ENCODE data around the genes SH2D1A and RAB33A.

GRCh38 chrX:120735104-120735441 lies 105.2 kb upstream of the C1GALT1C1 start:
- PRO-cap: no peak

GRCh38 chrX:122131960-122132309 lies 1052.1 kb upstream of the GRIA3 start:
- PRO-cap: no peak

DNA sequence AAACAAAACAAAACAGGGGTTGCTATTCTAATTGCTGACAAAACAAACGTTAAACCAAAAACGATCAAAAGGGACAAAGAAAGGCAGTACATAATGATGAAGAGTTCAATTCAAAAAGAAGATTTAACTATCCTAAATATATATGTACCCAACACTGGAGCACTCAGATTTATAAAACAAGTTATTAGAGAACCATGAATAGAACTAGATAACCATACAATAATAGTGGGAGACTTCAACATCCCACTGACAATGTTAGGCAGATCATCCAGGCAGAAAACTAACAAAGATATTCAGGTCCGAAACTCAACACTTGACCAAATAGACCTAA lies 456.7 kb upstream of the GRIA3 start:
- PRO-cap: unidirectional peak, plus-strand start at position 61 of the sequence

GRCh38 chrX:123613331-123613944 lies 119.4 kb downstream of the THOC2 start:
- PRO-cap: no peak

DNA sequence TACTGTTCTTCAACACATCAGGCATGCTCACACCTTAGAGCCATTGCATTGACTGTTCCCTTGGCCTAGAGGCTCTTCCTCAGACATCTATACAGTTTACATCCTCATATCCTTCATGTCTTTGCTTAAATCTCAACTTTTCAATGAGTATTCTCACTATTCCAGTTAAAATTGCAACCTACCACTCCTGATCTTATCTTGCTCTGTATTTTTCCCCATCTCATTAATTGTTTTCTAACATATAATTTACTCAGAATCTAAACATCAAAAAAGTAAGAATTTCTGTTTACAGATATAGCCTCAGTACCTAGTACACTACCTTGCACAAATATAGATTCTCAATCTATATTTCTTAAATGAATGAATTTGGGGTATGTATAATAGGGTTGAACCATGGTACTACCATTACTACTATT lies 50.4 kb downstream of the THOC2 start:
- PRO-cap: no peak

- PRO-cap: unidirectional peak, minus-strand start at chrX:123860644
Measured at GRCh38 chrX:123860547-123860825, 633 bp downstream of the XIAP start.

GRCh38 chrX:124346139-124346865 lies at the start of gene SH2D1A:
SH2D1A (plus strand) TSS chrX:124346563.
- PRO-cap: no peak

DNA sequence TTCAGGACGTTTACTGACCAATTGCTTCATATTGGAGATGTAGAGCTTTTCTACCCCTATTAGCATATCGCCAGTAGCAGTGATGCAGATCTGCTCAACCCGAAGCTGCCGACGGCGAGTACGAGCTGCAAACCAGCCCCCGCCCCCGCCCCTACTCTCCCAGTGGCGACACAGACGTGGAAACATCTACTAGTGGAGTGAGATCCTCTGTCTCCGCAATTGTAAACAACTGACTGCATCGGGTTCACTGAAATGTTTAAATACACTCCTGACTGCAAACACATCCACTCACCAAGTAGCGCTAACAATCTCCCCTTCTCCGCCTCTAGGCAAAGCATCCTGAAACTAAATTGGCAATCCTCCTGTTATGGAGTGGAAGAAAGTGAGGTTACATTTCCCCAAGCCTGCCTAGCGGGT lies 117.2 kb upstream of the TEX13C start:
- PRO-cap: no peak

- PRO-cap: no peak
Measured at GRCh38 chrX:127712807-127713127, 339.4 kb downstream of the ACTRT1 start.

DNA sequence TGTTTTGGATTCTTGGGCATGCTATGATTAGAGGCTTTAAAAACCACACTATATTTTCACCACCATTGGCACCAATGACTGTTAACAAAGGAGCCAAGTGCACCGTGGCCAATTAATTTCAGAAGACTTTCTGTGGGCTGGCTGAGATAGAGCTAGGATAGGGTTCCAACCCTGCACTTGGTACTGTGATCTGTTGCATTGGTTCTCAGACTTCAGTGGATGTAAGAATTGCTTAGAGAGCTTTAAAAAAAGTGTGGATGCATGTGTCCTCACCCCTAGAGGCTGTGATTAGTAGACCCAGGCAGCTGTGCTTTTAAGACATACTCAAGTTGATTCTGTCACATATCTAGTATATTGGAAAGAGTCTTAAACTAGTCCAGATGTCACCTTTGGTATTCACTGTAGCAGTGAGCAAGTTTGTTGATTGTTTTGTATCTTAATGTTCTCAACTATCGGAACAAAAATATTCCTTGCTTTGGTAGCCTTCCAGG lies 32.5 kb downstream of the OCRL start:
- PRO-cap: no peak

DNA sequence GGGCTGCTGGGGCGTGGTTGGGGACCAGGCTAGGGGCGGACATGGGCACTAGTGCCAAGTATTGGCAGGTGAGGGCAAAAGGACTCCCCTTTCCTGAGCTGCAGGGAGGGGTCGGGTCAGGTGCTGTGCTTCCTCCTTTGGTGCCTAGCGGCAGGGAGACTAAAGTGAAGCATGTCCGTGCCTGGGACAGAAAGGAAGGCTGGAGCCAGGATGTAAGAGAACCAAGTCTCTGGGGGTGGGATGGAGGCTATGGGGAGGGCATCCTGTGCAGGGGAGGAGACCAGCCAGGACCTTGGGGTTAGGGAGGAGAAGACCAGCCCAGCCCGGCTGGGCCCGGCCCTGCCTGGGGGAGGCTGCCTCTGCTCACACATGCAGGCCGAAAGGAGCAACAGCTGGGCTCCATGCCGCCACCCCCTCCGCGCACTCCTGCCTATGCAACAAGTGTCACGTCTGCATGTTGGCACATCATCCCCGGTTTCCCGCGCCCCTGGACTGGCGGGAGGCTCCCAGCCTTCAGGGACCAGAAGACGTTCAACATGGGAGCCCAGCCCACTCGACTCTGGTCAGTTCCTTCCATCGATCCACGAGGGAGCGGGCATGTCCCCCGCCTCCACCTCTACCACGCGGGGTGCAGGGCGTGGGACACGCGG lies 1.0 kb downstream of the APLN start:
- PRO-cap: no peak

GRCh38 chrX:129800315-129800719 lies 20.6 kb downstream of the SASH3 start:
- PRO-cap: no peak

DNA sequence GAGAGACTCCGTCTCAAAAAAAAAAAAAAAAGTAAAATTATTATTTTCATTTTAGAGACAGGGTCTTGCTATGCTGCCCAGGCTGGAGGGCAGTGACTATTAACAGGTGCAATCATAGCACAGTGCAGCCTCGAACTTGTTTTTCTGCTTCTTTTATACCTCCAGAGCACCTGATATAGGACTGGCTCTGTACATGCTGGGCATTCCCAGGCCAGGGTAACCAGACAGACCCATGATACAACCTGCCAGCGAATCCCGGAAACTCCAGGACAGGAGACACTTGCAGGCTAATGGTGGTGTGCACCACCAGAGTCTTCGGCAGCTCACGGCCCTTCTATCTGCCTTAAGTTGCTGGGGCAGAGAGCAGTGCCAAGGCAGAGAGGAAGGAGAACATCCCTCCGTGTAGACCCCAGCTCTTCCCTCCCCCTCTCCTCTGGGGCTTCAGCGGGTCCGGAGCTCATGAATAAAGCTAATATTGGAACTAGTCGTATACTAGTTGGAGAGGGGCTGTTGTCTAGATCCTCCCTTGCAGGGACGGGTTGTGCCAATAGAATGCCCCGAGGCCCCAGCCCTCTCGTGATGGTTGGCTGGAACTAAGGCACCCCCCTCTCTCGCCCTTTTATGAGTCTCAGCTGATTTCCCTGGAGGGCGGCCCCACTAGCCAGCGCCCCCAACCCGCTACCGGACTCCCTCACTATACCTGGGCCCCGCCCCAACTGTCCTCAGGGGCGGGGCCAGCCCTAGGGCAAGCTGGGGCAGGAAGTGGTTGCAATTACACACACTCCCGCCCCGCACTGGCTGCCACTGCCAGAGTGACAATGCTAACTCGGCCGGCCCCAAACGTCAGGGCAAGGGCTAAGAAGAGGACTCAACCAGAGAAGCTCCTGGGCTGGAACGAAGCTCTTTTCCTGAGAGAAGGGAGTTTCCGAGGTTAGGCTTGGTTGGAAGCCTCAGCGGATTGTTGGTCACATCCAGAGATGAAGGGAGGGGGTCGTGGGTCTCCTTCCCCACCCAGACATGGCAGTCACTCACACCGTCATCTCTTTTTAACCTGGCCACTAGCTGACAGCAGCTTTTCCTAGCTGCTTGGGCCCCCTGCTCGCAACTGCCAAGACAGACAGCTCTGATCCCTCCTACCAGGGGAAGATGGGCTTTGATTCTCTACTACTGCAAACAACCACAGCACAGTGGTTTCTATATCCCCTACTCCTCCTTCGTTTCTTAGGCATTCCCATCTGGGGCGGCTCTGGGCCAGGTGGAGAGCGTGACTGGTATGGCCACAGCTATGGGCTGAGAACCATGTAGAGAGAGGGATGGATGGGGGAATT lies 21.3 kb upstream of the BCORL1 start:
- PRO-cap: bidirectional peak, plus-strand start at position 839 of the sequence, minus-strand start at position 718 of the sequence

DNA sequence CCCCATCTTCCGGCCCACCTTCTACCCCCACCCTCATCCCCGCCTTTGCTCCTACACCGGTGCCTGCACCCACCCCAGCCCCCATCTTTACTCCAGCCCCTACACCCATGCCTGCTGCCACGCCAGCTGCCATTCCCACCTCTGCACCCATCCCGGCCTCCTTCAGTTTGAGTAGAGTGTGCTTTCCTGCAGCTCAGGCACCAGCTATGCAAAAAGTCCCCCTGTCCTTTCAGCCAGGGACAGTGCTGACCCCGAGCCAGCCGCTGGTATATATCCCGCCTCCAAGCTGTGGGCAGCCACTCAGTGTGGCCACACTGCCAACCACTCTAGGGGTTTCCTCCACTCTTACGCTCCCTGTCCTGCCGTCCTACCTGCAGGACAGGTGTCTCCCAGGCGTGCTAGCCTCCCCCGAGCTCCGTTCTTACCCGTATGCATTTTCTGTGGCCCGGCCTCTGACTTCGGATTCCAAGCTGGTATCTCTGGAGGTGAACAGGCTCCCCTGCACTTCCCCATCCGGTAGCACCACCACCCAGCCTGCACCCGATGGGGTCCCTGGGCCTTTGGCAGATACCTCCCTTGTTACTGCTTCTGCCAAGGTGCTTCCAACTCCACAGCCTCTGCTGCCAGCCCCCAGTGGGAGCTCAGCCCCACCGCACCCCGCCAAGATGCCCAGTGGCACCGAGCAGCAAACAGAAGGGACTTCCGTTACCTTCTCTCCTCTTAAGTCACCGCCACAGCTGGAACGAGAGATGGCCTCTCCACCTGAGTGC lies 31.6 kb downstream of the BCORL1 start:
- PRO-cap: no peak

DNA sequence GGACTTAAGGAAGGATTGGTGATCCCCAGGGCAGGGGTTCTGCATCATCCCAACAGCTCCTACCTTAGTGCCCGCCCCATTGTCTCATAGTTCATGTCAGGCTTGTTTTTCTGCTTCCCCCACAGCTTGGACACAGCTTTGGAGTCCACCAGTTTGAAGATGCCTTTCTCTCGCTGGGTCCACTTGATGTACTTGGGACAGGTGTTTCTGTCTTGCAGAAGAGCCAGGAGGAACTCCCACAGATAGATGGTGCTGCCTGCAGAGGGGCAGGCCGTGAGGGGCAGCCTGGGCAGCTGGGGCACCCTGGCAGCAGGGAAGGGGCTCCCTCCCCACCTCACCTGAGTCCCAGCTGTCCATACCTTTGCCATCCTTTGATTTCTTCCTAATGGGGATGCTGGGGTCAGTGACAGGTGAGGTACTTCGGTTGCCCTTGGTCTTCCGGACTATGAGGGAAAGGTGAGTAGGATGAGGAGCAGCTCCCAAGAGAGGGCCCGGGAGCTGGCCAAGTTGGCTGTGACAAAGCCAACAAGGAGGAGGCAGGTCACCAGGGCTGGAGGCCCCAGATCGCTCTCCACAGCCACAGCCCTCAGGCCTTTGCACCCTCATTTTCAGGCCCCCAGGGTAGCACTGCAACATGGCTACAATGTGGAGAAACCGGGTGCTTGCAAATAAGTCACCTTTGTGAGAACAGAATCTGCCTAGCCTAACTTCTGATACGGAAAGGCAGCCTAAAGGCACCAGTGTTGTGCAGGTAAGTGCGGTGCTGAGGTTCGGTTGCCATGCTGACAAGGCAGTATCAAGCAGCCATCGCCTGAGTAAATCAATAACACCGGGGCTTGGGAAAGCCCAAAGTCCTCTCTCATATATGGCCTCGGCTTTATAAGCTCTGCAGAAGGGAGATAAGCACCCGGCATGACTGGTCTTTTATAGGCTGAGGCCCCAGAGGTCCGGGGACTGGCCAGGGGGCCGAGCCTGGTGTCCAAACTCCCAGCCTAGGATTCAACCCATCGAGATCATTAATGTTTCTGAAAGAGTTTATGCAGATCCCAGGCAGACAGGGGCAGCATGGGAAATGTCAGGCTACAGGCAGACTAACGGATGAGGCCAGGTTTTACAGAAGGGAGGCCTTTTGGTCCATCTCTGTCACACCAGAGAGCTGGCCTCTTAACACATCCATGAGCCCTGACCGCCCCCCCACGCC lies 38.9 kb downstream of the ELF4 start:
- PRO-cap: no peak

GRCh38 chrX:130098233-130098812 lies 12.0 kb downstream of the ELF4 start:
- PRO-cap: no peak

DNA sequence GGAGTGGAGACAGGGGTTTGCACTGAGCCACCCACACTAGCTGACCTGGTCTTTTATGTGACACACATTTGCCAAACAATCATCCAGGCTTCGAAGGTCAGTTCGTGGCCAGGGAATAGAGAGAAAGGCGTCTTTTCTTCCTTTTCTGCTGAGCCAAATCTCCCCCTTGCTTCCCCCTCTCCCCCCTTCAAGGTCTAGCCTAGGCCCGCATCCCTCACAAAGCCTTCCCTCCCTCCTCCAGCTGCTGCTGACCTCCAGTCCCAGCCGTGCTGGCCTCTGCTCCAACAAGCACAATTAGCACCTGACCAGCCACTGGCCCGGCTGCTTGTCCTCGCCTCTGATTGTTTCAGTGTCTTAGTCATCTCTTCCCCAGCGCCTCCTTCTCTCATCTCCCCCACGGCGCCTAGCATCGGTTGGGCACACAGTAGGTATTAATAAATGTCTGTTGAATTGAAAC lies 4.3 kb downstream of the ELF4 start:
- PRO-cap: no peak

- PRO-cap: unidirectional peak, plus-strand start at chrX:130171733; bidirectional peak, plus-strand start at chrX:130171970, minus-strand start at chrX:130171819
Measured at GRCh38 chrX:130171574-130172098, at the start of gene RAB33A. RAB33A (plus strand) TSS chrX:130171962.

GRCh38 chrX:130173108-130173872 lies 1.5 kb downstream of the RAB33A start:
- PRO-cap: unidirectional peak, minus-strand start at chrX:130173361

- PRO-cap: no peak
Measured at GRCh38 chrX:130831037-130831520, 71.9 kb downstream of the ENOX2 start.

All from right cardiac atrium (tissue), 1 donor.